Frontal cortex (tissue), 2 donors: Measurements from ENCODE around the gene DDX47.

DNA sequence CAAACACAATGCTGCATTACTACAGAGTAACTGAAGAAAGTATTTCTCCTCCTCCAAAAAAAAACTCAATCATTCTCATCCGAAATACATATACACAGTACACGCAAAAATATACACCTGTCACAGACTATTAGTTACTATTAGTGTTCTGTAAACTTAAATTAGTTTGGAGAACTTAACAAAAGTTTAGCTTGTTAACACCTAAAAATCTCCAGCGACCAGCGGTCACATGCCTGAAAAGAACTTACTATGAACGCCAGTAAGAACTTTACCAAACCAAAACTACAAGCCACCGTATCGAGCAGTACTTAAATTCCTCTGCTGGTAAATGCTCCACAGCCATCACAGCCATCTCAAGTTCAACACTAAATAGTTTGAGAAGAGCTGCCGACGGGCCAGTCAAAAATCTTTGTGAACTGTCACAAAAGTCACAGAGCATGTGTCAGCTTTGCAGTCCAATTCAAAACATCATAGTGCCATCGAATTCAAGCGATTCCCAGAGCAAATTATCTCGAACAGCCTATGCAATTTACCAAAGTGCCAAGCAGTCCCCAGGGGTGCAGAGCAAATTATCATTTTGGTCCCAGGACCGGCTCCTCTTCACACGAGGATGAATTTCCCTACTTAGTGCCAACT is 1.4 kb downstream of the LRP6 start:
- RAMPAGE, long total RNA: no peak

DNA sequence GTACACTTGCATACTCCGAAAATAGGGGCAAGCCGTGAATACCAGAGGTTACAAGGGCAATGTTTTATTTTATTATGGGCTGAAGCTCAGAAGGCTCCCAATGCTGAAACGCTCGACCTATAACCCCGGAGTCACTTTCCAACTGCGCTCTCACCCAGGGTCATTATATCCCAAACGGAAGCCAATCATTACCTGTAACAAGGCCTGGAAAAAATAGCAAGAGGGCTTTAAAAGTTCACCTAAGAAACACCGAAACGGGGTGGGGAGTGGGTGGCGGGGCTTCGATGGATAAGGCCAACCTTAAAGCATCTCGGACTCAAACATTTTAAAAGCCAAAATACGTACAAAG is 877 bp downstream of the LRP6 start:
- RAMPAGE, long total RNA: no peak

- RAMPAGE, long total RNA: no peak
Observed at GRCh38 chr12:12451261-12451624, 94.4 kb downstream of the BORCS5 start.

- RAMPAGE, long total RNA: no peak
Observed at GRCh38 chr12:12488032-12488482, 74.6 kb downstream of the DUSP16 start.

DNA sequence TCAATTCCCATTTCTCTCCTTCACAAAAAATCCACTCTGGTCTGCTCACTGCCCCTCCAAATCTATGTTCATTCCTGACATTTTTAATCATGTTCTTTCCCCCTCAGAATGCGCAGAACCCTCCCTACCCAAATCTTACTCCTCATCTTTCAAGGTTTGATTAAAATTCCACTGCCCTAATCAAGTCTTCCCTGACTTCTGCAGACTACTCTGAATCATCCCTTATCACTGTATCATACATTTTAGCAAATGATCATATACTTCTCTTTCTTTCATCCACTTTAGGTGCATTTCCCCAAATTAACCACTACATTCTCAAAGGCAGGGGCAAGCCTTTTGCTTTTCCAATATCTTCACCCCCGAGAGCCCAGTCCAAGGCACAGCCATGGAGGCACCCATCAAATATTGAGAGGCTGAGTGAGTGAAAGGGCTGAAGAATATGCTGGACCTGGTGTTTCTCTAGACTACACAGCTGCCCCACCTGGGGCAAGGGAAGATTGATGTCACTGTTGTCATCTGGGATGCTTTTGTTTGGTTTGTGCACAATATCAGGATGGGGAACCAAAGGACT is 51.2 kb downstream of the DUSP16 start:
- RAMPAGE, long total RNA: no peak

GRCh38 chr12:12616507-12617109 is 4.9 kb downstream of the CREBL2 start:
- RAMPAGE, long total RNA: no peak

DNA sequence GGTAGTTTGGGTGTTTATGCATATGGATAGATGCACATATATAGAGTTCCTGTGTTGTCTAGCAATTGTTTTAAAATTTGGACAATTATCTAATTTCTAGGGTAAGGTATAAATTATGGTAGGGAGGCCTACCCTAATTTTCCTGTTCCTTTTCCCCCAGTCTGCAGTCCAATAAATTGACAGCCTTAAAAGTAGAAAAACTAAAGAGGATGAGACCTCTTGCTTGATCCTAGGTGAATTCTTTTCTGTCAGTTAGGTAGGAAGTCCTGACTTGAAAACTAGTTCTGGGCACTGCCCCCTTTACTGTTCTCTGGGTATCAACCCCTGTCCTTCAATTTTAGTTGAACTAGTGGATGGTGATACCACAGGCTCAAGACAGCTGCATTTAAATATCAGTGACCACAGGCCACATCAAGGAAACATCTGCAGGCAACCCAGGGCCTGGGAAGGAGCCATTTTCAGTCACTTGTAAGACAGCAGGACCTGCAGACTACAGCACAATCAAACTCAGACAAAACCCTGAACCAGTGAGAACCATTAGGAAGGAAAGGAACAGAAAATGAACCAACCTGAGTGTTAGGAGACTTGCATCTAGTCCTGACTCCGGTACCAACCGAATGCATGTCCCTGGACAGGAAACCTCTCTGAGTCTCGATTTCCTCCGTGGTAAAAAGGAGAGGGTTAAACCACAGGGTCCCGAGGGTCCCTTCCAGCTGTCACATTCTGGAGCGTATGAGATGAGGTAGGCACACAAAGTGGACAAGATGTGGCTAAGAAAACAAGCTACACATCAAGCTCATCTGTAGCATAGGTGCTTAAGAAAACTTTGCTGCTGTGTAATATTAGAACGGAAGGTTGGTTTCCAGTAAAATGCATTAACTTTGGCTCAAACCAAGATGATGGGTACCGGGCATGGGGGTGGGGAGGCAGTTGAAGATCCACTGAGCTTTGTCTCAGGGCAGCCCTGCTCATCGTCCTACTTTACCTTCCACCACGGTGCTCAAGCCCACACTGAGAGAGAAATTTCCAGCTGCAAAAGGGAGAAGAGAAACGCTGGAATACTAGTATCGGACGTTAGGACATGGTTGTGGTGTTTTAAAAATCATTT is 1.7 kb upstream of the CDKN1B start:
- RAMPAGE, long total RNA: no peak

DNA sequence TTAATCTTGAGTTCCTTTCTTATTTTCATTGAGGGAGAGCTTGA is 722 bp upstream of the CDKN1B start:
- RAMPAGE, long total RNA: no peak

- RAMPAGE, long total RNA: no peak
Observed at GRCh38 chr12:12716668-12717283, 392 bp upstream of the CDKN1B start.

DNA sequence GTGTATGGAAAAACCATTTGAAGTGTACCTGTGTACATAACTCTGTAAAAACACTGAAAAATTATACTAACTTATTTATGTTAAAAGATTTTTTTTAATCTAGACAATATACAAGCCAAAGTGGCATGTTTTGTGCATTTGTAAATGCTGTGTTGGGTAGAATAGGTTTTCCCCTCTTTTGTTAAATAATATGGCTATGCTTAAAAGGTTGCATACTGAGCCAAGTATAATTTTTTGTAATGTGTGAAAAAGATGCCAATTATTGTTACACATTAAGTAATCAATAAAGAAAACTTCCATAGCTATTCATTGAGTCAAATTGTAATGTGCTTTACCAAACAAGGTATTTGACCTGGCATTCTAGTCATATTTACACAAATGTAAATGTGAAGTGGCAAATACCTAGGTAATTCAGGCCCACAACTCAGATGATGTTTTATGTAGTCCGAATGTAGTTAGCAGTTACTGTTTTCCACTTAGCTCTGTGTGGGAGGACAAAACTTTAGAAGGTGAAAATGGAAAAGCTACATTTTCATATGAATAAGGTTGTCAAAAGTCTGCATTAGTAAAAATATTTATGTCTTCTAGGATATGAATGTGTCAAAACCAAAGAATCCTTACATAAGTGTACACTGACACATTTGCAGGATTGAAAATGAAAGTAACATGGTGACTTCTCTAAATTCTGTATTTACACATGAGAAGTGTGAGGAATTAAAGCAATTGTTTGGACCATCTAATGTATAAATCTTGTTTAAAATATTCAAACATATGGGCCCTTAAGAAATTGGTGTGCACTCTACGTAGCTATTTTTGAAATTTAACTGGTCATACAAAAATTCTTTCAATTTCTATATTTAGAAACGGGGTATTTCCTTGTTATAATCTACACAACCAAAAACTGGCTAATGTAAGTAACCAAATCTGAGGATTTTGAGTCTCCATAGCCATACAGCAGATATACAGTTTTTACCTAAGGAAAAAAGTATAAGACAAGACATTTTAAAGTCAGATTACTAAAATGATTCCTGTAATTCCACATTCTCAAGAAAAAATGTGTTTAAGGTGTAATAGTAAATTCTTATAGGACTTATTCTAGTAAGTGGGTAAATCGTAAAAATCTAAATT is 5.3 kb downstream of the CDKN1B start:
- RAMPAGE, long total RNA: no peak

GRCh38 chr12:12723329-12724358 is 6.5 kb downstream of the CDKN1B start:
- RAMPAGE, long total RNA: no peak

DNA sequence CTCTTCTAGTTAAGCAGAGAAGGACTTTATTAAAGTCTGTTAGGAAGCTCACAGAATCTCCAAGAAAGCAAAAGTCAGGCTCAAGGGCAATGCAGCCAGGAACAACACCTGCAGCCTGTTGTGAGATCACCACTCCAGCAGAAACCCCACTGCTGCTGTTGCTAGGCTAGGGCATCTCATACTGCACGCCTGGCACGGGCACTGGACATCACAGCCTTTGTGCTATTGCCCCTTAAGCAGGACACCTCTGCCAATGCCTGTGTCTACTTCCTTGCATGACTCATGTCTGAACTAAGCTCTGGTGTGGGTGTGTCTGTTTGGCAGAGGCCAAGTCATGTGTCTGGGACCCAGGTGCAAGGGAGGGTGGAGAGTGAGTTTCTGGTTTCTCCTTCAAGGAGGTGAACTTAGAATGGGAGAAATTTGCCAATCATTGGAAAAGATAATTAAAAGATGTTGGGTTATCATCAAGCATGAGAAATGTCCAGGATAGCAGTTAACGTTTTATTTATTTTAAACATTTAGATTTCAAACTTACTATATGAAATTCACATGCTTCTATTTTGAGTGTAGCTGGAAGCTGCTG is 9.9 kb upstream of the DDX47 start:
- RAMPAGE, long total RNA: no peak

GRCh38 chr12:12813067-12813614 is at the start of gene DDX47:
Gene DDX47 (plus strand): TSS chr12:12813346.
- RAMPAGE, long total RNA: no peak

DNA sequence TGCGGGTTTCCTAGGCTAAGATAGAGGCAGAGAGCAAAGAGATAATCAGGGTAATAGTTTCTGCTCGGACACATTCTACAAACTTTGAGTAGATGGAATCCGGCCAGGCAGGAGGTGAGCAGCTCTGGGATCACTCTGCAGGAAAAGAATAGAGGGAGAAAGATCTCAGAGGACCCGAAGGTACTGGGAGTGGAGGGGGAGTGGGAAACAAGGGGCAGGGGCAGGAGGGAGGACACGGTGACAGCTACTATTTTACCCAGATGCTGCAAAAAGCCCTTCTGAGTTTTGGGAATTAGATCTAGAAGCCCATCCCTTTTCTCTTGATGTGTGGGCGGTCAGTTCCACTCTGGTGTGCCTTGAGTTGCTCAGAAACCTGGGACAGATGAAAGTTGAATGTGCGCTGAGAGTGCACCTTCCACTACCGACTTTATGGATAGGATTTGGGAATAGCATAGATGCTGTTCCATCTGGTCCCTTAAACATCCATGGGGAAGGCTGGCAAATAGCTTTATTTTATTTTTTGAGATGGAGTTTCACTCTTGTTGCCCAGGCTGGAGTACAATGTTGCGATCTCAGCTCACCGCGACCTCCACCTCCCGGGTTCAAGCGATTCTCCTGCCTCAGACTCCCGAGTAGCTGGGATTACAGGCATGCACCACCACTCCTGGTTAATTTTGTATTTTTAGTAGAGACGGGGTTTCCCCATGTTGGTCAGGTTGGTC is 662 bp downstream of the GPRC5A start:
- RAMPAGE, long total RNA: no peak

DNA sequence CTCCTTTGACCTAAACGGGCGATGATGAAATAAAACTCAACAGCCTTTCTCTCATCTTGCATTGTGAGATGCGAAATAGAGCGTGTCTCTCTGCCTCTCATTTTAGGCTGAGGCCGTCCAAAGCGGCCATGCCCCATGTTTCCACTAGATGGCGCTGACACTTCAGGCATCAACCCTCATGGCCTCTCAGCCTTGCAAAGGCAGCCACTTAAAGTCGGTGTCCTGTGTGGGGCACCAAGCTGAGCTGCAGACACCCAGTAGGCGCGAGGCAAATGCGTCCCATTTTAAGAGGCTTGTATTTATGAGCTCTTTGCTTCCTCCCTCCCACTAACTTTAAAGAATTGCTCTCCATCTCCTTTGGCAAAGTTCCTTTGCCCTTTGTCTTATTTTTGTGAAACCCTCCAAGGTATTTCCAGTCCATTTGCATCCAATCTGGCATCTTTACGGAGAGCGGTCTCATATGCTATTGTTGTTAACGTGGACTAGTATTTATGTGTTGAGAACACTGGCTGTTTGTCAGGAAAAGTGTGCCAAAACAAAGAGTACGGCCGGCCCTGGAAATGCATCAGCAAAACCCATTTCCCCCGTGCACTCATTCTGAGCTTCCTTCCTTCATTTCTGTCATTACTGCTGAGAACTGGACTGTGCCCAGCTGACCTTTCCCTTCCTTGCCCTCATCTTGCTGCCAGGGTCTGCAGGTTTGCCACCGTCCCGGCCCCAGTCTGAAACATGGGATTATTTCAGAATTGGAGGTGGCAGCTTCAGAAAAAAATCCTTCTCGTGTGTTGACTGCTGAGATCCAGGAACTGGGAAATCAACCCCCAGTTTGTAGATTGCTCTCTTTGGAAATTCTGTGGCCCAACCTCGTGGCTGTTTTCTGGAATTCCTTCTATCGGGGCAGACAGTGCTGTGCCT is 25.2 kb downstream of the GPRC5A start:
- RAMPAGE, long total RNA: no peak

GRCh38 chr12:12974964-12975587 is 23.1 kb upstream of the GPRC5D start:
- RAMPAGE, long total RNA: no peak

- RAMPAGE, long total RNA: no peak
Observed at GRCh38 chr12:12999691-12999991, 424 bp downstream of the HEBP1 start.

DNA sequence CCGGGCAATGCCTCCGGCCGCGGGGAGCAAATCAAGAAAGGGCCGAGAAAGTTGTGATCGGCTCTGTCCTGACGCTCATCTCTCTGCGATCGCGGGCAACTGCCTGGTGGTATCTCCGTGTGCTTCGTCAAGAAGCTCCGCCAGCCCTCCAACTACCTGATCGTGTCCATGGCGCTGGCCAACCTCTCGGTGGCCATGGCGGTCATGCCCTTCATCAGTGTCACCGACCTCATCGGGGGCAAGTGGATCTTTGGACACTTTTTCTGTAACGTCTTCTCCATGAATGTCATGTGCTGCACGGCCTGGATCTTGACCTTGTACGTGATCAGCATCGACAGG is 1.6 kb upstream of the HEBP1 start:
- RAMPAGE, long total RNA: no peak

DNA sequence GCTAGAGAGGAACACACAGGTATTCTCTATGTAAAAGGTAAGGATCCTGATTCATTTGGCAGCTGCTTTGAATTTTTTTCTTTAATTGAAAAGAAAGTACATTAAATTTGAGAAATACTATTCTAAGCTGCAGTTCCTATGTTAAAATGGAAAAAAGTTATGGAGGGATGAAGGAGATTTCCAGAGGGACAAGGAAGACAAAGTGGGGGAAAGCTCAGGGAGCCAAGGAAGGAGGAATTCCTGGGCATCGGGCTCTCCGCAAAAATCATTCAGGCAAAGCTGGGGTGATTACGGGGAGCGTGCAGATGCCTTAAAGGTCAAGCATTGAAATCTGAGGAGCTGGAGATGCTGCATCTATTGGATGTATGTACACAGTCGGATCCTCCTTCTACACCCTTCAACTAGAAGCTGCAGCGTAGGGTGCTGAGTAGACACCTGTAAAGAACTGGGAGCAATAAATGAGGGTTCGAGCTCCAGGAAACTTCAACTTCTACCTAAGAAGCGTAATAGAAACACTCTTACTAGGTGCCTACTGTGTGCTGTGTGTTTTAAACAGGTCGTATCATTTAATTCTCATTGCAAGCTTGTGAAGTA is 700 bp upstream of the FAM234B start:
- RAMPAGE, long total RNA: no peak

DNA sequence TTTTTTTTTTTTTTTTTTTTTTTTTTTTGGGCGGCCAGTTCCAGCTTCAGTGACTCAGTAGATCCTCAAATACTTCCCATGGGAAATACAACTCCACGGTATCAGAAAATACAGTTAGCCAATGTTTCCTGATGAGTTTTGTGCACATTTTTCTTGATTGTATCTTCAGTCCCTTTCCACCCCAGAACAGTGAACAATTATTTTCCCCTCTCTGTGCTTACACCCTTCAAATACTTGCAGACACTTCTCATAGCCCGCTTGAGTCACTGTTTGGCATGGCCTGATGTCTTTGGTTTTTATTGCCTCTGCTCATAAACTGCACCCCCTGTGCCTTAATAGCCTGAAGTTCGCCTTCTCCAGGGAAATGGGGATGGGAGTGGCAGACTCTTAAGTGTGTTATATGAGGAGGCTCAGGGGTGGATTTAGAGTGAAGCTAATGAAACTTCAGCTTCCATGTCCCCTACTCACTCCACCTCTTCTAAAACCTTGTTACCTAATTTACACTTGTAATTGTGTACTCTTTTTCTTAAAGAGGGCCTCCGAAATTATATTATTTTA is 4.9 kb downstream of the GSG1 start:
- RAMPAGE, long total RNA: no peak